ENCODE results near the gene ZNF366.

GRCh38 chr5:71887561-71888136 lies 168.6 kb downstream of the CARTPT start:
- PRO-cap: no peak

DNA sequence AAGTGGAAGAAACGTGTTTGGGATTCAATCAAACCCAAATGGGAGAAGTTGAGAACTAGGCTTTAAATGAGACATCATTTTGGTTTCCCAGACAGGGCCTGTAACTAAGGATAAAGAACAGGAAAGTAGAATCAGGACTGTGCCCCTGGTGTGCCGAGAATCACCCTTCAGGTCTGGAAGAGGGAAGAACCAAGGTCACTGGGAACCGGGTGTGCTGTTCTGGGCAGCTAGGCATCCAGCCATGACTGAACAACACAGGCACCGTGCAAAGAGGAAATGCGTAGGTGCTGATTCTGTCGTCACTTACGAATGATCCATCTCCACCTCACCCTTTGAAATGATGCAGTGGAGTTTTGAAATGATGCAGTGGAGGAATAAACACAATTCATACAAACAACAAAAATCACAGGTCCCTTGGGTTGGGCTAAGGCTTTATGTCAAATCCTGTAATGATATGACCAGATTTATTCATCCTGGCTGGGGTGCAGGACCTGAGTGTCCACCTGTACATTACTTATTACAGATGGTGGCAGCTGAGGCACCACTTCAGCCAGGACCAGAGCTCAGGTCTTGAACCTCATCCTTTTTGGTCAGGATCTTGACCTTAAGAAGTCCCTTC lies 64.4 kb downstream of the MAP1B start:
- PRO-cap: no peak

DNA sequence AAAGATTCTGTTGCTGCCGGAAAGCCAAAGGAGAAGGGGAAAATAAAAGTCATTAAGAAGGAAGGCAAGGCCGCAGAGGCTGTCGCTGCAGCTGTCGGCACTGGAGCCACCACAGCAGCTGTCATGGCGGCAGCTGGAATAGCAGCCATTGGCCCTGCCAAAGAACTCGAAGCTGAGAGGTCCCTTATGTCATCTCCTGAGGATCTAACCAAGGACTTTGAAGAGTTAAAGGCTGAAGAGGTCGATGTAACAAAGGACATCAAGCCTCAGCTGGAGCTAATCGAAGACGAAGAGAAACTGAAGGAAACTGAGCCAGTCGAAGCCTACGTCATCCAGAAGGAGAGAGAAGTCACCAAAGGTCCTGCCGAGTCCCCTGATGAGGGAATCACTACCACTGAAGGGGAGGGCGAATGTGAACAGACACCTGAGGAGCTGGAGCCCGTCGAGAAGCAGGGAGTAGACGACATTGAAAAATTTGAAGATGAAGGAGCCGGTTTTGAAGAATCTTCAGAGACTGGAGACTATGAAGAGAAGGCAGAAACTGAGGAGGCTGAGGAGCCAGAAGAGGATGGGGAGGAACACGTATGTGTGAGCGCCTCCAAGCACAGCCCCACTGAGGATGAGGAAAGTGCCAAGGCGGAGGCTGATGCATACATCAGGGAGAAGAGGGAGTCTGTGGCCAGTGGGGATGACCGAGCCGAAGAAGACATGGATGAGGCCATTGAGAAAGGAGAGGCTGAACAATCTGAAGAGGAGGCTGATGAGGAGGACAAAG lies 88.6 kb downstream of the MAP1B start:
- PRO-cap: no peak

- PRO-cap: no peak
These were observed 96.2 kb downstream of the MAP1B start for GRCh38 chr5:72203403-72204034.

- PRO-cap: no peak
These were observed 21.6 kb downstream of the ZNF366 start for GRCh38 chr5:72485430-72486232.

DNA sequence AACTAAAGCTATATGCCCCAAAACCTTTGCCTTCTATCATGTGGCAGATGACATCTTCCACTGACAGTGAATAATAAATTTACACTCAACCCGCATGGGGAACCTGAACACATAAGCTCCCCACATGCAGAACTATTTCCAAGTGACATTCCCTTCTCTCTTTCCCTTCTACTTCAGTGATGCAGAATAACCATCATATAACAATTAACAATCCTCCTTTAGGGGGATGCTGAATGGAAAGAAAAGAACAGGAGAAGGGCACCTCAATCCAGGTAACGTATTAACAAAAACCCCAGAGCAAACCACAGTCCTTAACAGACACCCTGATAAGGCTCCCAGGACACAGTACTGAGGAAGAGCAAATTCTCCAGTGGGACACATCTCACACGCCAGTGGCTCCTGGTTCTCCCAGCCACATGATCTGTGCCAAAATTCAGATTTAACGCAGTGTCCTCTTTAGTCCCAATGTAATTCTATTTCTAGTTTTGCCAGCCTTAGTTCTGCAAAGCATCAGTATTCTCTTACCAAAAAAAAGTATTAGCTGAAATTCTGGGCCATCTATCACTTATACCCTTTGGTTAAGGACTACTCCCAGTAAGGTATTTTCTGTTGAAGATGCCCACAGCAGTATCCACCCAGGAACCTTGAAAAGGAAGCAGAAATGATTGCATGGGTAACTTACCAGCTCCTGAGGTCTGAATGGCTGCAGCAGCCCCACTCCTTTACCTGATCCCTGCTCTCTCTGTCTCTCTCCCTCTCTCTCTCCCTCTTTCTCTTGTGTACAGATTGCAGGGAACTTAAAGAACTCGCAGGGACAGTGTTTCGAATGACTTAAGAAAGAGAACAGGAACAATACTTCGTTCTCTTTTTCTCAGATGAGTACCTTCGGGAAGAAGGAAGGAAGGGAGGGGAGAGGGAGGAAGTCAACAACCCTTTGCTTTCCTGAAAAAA lies at the start of gene ZNF366:
TSS of gene ZNF366 (minus strand) at position 842 of the 951 bp plus-strand sequence.
- PRO-cap: bidirectional peak, plus-strand start outside the sequence, minus-strand start at position 828 of the sequence

DNA sequence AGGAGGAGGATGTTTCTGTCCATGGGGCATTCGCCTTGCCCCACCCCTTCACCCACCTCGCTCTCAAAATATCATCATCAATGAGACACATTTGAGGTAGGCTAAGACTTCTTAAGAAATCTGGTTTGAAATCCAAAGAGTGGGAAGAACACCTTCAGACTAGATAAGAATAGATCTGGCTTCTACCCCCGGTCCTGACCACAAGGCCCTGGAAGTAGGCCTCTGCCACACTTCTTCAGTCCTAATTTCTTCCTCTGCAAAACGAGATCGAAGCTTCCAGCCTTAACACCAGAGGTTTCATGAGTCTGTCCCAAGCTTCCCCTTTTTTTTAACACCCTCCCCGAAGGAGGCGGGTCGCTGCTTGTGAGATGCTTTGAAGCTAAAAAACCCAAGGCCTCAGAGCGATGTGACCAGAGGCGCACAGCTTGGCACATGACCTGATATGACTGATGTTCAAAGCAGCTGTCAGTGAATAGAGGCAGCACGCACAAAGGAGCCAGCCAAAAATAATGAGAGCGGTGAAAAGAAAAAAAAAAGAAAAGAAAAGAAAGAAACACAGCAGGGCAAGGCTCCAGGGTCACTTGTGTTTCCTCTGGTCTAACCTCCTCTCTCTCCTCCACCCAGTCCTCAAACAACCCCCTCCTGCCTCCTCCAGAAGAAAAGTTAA lies 10.7 kb upstream of the ZNF366 start:
- PRO-cap: no peak

- PRO-cap: no peak
These were observed 988 bp upstream of the TNPO1 start for GRCh38 chr5:72815488-72815858.

GRCh38 chr5:72815859-72816064 lies 699 bp upstream of the TNPO1 start:
- PRO-cap: no peak

DNA sequence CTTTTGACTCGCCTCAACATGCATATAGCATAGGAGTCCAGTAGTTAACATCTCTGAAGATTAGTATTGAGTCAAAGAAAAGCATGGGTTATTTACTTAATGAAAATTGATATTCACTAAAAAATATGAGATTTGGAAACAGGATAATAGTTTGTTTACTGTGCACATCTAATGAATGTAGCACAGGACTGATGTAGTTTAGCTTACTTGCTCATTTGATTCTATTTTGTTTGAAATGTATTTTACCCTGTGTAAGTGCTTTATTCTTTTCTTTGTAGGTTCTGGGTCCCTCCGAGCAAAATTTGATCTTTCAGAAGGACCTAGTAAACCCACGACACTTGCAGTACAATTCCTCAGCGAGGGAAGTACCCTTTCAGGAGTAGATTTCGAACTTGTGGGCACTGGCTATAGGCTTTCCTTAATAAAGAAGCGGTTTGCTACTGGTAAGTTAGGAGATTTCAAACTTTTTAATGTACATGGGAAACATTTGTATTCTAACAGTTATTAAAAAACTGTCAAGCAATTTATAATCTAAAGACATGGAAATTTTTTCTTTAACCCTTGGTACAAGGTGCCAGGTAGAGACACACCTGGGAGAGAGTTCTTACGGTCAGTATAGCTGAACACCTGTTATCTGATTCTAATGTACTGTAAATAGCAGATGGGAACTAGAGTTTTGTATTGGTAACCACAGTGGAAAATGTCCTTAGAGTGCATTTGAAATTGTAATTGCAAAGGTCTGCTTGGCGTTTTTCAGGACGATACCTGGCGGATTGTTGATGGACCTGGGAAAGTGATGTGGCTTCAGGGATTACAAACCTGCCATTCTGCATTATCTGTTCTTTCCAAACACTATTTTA lies 32.8 kb upstream of the TMEM171 start:
- PRO-cap: no peak

DNA sequence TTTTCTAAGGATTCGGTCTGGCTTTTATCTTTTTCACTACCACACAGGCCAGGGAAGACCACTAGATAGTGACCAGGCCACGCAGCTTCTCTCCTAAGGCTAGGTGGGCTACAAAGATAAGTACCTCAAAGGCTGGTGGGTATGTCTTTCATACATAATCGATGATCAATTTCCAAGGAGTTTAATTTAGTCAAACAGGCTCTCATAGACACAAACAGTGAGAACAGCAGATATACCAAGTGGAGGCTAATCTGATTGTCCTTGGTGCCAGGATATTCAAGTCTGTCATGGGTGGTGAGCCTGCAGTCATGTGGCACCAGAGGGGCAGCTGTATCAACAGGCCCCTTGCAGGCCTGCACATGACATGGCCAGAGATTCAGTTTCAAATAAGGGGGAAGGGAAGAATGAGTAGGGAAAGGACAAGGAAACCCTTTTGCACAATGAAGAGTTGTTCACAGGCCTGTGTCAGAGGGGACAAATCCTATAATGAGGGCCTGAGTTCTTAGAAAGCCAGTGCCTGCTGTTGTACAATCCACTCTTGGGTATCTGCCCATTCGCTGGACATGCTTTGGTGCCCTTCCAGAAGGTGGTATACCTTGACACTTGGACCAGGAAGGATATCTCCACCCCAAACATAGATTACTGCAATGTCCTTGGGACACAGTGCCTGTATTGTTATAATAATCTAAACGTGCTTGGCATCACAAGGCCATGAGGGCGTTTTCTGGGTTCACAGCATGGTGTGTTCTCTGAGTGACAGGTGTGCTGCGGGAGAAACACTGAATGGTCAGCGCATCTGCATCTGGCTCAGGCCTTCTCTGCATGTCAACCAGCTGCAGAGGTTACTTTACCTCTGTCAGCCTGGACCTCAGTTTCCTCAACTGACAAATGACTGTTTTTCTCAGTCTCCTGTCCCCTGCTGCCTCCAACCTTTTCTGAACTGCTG lies 2.0 kb upstream of the TMEM171 start:
- PRO-cap: no peak

DNA sequence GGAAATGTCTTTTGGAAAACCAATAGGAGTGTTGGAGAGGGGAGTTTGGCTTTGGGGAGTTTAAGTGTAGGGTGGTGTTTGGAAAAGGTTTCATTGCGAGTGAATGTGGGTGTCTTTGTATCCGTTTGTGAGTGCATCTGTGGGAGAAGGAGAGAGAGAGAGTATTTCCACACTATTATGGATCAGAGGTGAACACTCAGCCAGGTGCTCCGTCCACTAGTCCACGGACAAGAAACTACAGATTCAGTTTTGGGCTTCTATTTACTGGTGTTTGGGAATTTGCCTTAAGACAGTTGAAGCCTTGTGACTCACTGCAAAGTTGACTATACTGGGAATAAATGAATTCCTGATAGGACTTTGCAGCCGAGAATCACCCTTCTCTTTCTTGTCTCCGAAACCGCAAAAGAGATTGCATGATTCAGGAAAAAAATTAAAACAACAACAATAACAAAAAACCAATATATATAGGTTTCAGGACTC lies 626 bp downstream of the TMEM171 start:
- PRO-cap: no peak

DNA sequence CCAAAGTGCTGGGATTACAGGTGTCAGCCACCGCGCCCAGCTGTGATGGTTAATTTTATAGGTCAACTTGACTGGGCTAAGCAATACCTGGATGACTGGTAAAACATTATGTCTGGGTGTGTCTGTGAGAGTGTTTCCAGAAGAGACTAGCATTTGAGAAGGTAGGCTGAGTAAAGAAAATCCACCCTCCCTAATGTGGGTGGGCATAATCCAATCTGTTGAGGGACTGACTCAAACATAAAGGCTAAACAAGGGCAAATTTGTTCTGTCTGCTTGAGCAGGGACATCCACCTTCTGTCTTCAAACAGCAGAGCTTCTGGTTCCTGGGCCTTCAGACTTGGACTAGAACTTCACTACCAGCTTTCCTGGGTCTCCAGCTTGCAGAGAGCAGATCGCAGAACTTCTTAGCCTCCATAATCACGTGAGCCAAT lies 113.2 kb downstream of the TMEM174 start:
- PRO-cap: no peak

- PRO-cap: no peak
These were observed 6.9 kb downstream of the BTF3 start for GRCh38 chr5:73505209-73505570.

GRCh38 chr5:73919312-73919763 lies 293.3 kb downstream of the ARHGEF28 start:
- PRO-cap: no peak

DNA sequence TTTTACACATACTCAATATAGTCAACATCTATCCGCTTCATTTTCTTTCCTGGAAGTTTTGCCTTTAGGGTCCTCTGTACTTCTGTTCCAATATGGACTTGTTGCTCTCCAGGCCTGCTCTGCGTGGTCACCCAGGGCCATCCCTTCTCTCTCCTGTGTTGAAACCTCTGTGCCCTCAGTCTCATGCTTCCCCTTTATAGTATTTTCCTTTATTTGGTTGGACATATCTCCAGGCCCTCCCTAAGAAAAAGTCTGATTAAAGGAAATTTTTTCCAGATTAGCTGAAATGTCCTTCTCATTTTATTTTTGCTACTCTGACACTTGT lies 304.7 kb downstream of the ARHGEF28 start:
- PRO-cap: no peak

DNA sequence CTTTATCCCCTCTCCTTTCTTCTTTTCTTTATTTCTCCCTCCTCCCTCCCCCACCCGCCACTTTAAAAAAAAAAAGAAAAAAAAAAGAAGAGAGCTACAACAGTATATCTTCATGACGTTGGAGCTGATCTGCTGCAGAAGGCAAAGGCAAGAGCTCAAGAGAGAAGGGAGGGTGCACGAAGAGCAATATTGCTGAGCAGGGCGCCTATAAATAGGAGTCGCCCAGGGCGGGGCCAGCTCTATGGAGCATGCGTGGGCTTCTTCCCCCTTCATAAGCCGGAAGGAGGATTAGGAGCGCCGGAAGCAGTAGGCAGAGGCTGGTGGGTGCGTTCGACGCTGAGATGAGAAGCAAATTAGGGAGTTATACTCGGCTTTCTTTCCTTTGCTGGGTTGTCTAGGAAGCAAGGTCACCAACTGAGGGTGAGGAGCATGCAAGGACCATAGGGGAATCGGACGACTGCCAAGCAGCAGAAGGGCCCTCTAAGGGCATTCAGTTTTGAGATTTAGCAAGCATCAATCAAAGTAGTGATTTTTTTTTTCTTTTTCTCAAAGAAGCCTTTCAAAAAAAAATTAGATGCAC lies 496.8 kb downstream of the ENC1 start:
- PRO-cap: no peak

GRCh38 chr5:74145612-74145811 lies 495.0 kb downstream of the ENC1 start:
- PRO-cap: no peak

DNA sequence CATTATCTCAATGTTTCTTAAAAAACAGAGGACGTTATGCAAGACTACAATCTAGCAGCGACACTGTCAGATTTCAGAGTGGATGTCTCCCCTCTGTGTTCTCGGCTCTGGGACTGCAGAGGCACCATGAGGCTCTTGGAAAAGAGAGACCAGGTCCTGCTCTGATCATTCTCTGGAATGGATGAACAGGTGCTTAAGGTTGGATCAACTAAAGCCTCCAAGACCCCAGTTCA lies 364.8 kb downstream of the ENC1 start:
- PRO-cap: no peak

DNA sequence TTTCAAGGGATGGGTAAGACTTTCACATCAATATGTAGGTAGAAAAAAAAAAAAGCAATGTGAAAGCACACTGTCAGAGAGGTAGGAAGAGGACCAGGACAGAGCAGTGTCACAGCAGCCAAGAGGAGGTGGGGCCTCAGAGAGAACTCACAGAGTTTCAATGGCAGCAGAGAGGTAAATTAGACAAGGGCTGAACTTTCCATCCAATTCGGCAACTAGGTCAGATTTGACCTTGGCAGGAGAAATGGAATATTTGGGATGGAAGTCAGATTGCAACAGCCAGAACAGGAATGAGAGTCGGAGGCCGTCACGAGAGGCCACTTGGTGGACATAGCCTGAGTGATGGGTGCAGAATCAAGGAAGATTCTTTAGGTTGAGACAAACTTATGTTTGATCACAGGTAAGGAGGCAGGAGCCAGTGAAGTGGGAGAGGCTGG lies 57.7 kb downstream of the ENC1 start:
- PRO-cap: no peak

All from left cardiac atrium (tissue), 1 donor.